Keratinocyte (primary cell): ENCODE results near the gene MTA2.

GRCh38 chr11:62504245-62504812 lies 42.3 kb downstream of the AHNAK start:
CAGE:
- cytosol, long polyA minus RNA = no peak
- cytosol, long polyA plus RNA = no peak
- long polyA plus RNA = no peak
- nucleus, long polyA minus RNA = no peak
- nucleus, long polyA plus RNA = no peak

GRCh38 chr11:62514009-62514546 lies 32.5 kb downstream of the AHNAK start:
CAGE:
- cytosol, long polyA minus RNA = no peak
- cytosol, long polyA plus RNA = no peak
- long polyA plus RNA = no peak
- nucleus, long polyA minus RNA = no peak
- nucleus, long polyA plus RNA = no peak

CAGE:
- cytosol, long polyA minus RNA = no peak
- cytosol, long polyA plus RNA = no peak
- long polyA plus RNA = no peak
- nucleus, long polyA minus RNA = no peak
- nucleus, long polyA plus RNA = no peak
Observed at GRCh38 chr11:62540422-62541428, 5.9 kb downstream of the AHNAK start.

DNA sequence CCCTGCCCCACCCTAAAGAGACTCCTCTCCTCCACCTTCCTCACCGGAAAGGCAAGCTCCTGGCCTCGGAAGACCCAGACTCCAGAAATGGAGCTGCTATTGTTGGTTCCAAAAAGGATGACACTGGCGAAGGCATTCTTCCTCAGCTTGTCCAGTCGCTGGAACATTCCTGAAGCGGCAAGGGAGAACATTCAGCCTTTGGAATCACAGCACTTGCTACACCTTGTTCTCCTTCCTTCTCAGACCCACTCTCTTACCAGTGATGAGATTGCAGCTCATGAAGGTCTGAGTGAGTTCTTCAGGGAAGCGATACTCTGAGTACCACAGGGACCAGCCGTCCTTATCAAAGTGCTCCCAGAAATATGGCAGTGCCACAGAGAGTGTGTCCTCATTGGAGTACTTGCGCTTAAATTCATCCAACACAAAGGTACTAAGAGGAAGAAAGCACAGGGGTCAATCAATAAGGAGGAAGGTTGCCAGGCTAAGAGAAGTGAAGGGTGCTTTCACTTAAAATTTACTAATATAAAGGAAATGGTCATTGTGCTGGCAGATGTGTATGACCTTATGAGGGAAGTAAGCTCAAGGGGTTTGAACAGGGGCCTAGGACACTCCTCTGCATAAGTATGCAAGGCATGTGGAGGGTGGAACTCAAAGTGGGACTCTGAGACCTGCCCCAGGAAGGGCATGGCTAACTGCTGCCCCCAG lies 13.5 kb downstream of the EEF1G start:
CAGE:
- cytosol, long polyA minus RNA = no peak
- cytosol, long polyA plus RNA = no peak
- long polyA plus RNA = no peak
- nucleus, long polyA minus RNA = no peak
- nucleus, long polyA plus RNA = no peak

DNA sequence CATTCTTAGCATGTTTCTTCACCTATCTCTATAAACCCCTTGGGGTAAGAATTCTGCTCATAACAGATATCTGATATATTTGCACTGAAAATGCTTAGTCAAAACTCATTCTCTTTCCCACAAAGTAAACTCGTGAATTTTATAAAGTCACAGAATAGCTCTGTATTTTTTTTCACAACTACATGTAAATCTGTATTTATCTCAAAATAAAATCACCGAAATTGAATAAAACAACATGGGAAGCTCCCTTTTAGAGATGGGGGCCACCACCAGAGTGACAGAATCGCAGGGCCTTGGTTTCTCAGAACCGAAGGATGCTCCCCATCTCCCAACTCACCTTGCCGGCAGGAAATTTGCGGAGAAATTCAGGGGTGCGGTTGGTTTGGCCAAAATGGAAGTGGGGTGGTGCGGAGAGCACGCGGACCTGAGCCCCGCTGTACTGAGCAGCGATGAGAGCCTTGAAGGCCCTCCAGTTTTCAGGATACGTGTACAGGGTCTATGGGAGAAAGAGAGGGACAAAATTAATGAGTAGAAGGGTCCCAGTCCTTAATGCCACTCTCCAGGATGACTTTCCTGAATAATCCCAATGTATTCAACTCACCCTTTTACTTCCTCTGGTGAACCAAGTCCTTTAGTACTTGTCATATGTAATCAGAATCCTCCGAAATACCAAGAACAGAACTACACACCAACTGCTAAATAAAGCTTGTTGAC lies 1.3 kb downstream of the EEF1G start:
CAGE:
- cytosol, long polyA minus RNA = no peak
- cytosol, long polyA plus RNA = no peak
- long polyA plus RNA = no peak
- nucleus, long polyA minus RNA = no peak
- nucleus, long polyA plus RNA = no peak

DNA sequence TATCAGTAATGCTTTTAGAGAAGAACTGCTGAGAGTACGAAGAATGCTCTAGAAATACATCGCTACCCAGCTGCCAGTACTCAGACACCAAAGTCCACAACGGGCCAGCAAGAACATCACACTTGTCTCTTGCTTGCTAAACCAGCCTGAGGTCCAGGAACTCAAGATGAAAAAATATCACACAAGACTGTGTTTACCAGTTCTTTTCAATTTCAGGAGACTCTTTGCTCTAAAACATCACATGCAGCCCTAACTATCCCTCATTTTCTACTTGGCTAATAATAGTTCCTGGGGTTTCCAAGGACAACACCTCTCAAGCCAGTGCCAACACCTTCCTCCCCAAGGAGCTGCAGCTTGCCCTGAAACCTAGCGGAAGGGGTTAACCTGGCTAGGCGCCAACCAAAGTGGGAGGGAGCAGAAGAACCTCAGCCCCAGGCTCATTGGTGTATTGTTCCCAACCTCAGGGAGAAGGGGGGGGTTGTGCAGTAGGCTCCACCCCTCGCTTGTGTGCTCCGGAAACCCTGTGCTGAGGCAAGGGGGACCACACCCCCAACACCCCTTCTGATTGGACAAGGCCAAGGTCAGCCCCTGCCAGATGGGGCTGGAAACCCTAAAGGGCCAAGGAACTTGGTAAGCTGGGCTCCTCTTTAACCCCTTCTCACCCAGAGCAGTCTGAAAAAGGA lies 2.7 kb downstream of the MTA2 start:
CAGE:
- cytosol, long polyA minus RNA = no peak
- cytosol, long polyA plus RNA = no peak
- long polyA plus RNA = no peak
- nucleus, long polyA minus RNA = no peak
- nucleus, long polyA plus RNA = no peak

GRCh38 chr11:62601387-62602193 lies at the start of gene MTA2:
Gene MTA2, minus strand, starts transcription at chr11:62601865.
CAGE:
- cytosol, long polyA minus RNA = start-site peak on the minus strand at chr11:62601760-62601770, 28 reads; start-site peak on the minus strand at chr11:62601826-62601849, 22 reads
- cytosol, long polyA plus RNA = start-site peak on the minus strand at chr11:62601426-62601470, 53 and 17 reads in 2 replicates; start-site peak on the minus strand at chr11:62601636-62601869, 367 and 54 reads in 2 replicates
- long polyA plus RNA = start-site peak on the minus strand at chr11:62601642-62601874, 425 and 404 reads in 2 replicates
- nucleus, long polyA minus RNA = start-site peak on the minus strand at chr11:62601663-62601697, 20 reads; start-site peak on the minus strand at chr11:62601763-62601777, 43 reads; start-site peak on the minus strand at chr11:62601864-62601869, 362 reads
- nucleus, long polyA plus RNA = start-site peak on the minus strand at chr11:62601636-62601701, 16 and 51 reads in 2 replicates; start-site peak on the minus strand at chr11:62601762-62601886, 288 and 125 reads in 2 replicates

GRCh38 chr11:62666271-62667226 lies 1.4 kb downstream of the CSKMT start:
CAGE:
- cytosol, long polyA minus RNA = no peak
- cytosol, long polyA plus RNA = no peak
- long polyA plus RNA = no peak
- nucleus, long polyA minus RNA = no peak
- nucleus, long polyA plus RNA = no peak

GRCh38 chr11:62687563-62688529 lies 1.5 kb downstream of the LRRN4CL start:
CAGE:
- cytosol, long polyA minus RNA = no peak
- cytosol, long polyA plus RNA = no peak
- long polyA plus RNA = no peak
- nucleus, long polyA minus RNA = no peak
- nucleus, long polyA plus RNA = no peak

GRCh38 chr11:62690983-62691586 lies 1.8 kb upstream of the LRRN4CL start:
CAGE:
- cytosol, long polyA minus RNA = no peak
- cytosol, long polyA plus RNA = no peak
- long polyA plus RNA = no peak
- nucleus, long polyA minus RNA = no peak
- nucleus, long polyA plus RNA = no peak

DNA sequence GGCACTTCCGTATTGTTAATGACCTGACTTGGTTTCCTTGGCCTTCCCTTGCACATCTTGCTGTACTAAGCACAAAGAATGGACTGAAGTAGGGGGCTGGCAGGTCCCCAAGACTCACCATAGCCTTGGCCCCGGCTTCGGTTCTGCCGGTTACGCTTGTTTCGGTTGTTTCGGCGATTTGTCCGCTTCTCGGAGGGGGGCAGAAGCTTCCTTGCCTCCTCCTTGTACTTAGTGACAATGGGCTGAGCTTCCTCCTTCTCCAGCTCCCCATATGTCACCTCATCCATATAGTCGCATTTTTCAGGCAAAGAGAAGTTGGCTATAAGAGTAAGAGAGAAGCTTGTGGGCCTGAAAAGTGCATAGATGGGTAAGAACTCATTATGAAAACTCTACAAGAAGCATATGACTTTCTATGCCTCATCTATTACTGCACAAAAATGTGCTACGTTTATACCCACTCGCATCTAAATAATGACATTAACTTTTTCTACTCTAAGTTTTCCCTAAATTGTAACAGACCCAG lies 9.5 kb downstream of the GNG3 start:
CAGE:
- cytosol, long polyA minus RNA = no peak
- cytosol, long polyA plus RNA = no peak
- long polyA plus RNA = no peak
- nucleus, long polyA minus RNA = no peak
- nucleus, long polyA plus RNA = no peak

DNA sequence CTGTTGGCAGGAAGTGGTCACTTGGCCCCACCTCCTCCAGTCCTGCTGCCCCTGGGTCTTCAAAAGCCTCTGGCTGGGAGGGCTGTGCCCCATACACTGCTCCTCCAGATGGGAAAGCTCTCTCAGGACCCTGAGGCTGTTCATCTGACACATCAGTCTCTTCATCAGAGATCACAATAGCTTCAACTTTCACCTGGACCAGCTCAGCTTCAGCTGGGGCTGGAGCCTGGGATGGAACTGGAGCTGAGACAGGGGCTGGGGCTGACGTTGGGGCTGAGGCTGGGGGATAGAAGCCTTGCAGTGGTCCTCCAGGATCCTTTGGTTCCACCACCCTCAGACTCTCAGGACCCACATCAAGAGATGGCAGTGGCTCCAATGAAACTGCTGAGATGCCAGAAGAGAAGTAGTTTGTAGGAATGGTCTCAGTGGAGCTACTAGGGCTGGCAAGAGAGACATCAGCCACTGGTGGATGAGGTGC lies 1.4 kb downstream of the ZBTB3 start:
CAGE:
- cytosol, long polyA minus RNA = no peak
- cytosol, long polyA plus RNA = no peak
- long polyA plus RNA = no peak
- nucleus, long polyA minus RNA = no peak
- nucleus, long polyA plus RNA = no peak

GRCh38 chr11:62827469-62827924 lies 4.4 kb downstream of the STX5 start:
CAGE:
- cytosol, long polyA minus RNA = no peak
- cytosol, long polyA plus RNA = no peak
- long polyA plus RNA = no peak
- nucleus, long polyA minus RNA = no peak
- nucleus, long polyA plus RNA = no peak

CAGE:
- cytosol, long polyA minus RNA = no peak
- cytosol, long polyA plus RNA = no peak
- long polyA plus RNA = no peak
- nucleus, long polyA minus RNA = no peak
- nucleus, long polyA plus RNA = no peak
Observed at GRCh38 chr11:62833357-62834127, 1.7 kb upstream of the STX5 start.

GRCh38 chr11:62854180-62854571 lies 14.8 kb upstream of the WDR74 start:
CAGE:
- cytosol, long polyA minus RNA = no peak
- cytosol, long polyA plus RNA = no peak
- long polyA plus RNA = no peak
- nucleus, long polyA minus RNA = no peak
- nucleus, long polyA plus RNA = no peak

GRCh38 chr11:62862527-62863034 lies 18.1 kb upstream of the SLC3A2 start:
CAGE:
- cytosol, long polyA minus RNA = no peak
- cytosol, long polyA plus RNA = no peak
- long polyA plus RNA = no peak
- nucleus, long polyA minus RNA = no peak
- nucleus, long polyA plus RNA = no peak

DNA sequence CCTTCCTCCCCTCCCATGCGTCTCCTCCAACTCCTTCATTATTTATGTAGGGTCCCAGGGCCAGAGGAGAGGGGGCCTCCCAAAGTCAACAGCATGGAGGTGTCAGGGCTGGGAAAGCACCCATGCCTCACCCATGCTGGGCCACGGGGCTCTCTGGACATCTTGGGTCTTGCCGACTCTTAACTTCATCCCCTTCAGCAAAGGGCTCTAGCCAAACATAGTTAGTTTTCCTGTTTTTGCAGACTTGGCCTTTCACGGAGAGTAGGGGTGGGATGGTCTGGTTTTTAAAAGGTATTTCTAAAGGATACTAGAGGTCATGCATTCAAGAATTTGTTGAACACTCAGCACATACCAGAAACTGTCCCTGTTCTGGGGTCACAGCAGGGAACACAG lies 8.2 kb downstream of the SLC3A2 start:
CAGE:
- cytosol, long polyA minus RNA = no peak
- cytosol, long polyA plus RNA = no peak
- long polyA plus RNA = no peak
- nucleus, long polyA minus RNA = no peak
- nucleus, long polyA plus RNA = no peak

GRCh38 chr11:62909229-62910078 lies 11.7 kb downstream of the CHRM1 start:
CAGE:
- cytosol, long polyA minus RNA = no peak
- cytosol, long polyA plus RNA = no peak
- long polyA plus RNA = no peak
- nucleus, long polyA minus RNA = no peak
- nucleus, long polyA plus RNA = no peak

CAGE:
- cytosol, long polyA minus RNA = no peak
- cytosol, long polyA plus RNA = no peak
- long polyA plus RNA = no peak
- nucleus, long polyA minus RNA = no peak
- nucleus, long polyA plus RNA = no peak
Observed at GRCh38 chr11:63550904-63551280, 12.3 kb downstream of the PLAAT2 start.

DNA sequence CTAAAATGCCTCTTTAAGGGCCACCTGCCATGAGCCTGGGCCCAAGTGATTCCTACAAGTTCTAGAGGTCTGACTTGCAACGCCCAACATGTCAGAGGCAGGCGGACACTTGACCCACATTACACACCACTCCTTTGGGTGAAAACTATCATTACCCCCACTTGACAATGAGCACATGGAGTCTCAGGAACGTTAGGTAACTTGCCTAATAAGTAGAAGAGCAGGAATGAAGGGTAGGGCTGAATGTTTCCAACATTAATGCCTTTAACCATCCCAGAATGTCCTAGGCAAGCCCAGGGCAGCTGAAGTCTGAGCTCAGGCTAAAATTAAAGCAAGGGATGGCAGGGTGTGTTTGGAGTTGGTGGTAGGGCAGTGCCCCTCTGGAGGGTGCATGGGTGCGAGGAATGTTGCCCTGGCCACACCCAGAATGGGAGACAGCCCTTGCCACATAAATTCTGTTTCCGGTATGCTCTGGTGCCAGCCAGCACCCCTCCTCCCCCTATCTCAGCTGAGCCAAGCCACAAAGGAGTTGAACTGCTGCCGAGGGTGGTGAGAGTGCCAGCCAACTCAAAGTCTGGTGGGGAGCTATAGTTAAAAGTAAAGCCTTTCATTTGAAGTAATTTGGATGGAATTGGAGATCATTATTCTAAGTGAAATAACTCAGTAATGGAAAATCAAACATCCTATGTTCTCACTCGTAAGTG lies 2.5 kb downstream of the PLAAT2 start:
CAGE:
- cytosol, long polyA minus RNA = no peak
- cytosol, long polyA plus RNA = no peak
- long polyA plus RNA = no peak
- nucleus, long polyA minus RNA = no peak
- nucleus, long polyA plus RNA = no peak